Temporal lobe (tissue), 2 donors: ENCODE measurements around the genes CACTIN and ATCAY.

- RAMPAGE, long total RNA: no peak
Measured at GRCh38 chr19:3133325-3134163, 2.3 kb upstream of the GNA15 start.

- RAMPAGE, long total RNA: no peak
Measured at GRCh38 chr19:3145829-3146587, 10.2 kb downstream of the GNA15 start.

GRCh38 chr19:3180706-3181218 lies 2.2 kb downstream of the S1PR4 start:
- RAMPAGE, long total RNA: no peak

GRCh38 chr19:3358336-3358893 lies 8.0 kb upstream of the NFIC start:
- RAMPAGE, long total RNA: no peak

DNA sequence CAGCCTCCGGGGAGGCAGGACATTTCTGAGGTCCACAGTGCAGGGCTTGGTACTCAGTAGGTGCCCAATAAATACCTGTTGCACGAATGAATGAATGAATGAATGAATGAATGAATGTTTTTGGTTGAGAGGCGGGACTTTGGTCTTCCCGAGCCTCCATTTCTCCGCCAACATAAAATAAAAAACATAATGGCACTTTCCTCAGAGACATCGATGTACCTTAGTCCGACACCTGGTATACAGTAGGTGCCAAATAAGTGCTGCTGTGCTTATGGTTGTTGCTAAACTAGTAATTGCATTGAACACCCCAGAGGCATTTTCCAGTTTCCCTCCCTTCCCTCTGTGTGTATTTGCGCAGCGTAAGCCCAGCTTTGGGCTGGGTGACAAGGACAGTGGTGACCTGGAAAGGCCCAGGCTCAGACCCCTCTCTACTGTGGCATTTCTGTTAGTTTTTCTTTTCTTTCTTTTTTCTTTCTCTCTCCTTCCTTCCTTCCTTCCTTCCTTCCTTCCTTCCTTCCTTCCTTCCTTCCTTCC lies 5.1 kb downstream of the NFIC start:
- RAMPAGE, long total RNA: no peak

DNA sequence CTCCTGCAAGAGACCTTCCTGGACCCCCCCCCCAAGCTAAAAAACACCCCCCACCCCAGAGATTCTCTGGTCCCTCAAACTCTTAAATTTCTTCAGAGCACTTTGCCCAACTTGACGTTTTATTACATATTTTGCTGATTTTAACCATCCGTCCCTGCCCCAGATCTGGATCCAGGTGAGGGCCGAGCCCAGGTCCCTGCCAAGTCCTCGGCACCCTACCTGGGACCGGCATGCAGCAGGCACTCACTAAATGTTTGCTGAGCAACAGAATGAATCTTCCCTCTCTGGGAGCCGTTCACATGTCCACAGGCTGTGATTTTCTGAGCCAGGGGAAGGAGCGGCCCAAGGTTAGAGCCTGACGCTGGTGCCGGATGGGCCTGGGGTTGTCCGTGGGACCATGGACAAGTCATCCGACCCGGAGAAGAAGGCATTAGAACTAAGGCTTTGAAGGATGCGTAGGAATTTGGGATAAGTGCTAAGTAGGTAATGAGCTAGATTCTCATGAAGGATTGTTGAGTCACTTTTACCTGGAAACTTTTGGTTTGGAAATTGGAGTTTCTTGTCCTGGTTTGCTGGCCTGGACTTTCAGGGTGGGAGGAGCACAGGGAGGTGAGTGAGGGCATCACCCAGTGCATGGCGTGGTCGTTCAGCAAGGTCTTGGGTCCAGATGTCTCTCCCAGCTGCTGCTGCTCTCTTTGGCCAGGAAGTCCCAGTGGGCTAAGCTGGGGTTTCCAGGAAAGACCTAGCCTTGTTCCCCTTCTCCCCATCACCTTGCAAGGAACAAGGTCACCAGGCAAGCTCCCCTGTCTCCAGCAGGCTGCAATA lies 7.4 kb downstream of the NFIC start:
- RAMPAGE, long total RNA: no peak

DNA sequence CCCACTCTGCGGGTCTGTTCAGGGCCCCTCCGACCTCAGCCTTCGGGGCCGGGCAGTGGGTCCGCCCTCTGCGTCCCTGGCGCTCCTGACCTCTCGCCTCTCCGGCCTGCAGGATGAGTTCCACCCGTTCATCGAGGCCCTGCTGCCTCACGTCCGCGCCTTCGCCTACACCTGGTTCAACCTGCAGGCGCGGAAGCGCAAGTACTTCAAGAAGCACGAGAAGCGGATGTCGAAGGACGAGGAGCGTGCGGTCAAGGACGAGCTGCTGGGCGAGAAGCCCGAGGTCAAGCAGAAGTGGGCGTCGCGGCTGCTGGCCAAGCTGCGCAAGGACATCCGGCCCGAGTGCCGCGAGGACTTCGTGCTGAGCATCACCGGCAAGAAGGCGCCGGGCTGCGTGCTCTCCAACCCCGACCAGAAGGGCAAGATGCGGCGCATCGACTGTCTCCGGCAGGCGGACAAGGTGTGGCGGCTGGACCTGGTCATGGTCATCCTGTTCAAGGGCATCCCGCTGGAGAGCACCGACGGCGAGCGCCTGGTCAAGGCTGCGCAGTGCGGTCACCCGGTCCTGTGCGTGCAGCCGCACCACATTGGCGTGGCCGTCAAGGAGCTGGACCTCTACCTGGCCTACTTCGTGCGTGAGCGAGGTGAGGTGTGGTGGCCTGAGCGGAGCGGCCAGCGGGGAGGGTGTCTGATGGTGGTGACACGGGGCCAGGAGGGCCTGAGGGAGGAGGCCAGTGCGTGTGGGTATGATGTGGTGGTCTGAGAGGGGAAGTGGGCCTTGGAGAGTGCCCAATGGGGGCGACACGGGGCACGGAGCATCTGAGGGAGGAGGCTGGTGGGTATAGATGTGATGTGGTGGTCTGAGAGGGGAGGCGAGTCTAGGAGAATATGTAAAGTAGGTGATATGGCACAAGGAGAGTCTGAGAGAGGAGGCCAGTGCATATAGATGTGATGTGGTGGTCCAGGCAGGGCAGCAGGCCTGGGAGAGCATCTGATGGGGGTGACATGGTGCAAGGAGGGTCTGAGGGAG lies 15.5 kb downstream of the NFIC start:
- RAMPAGE, long total RNA: no peak

DNA sequence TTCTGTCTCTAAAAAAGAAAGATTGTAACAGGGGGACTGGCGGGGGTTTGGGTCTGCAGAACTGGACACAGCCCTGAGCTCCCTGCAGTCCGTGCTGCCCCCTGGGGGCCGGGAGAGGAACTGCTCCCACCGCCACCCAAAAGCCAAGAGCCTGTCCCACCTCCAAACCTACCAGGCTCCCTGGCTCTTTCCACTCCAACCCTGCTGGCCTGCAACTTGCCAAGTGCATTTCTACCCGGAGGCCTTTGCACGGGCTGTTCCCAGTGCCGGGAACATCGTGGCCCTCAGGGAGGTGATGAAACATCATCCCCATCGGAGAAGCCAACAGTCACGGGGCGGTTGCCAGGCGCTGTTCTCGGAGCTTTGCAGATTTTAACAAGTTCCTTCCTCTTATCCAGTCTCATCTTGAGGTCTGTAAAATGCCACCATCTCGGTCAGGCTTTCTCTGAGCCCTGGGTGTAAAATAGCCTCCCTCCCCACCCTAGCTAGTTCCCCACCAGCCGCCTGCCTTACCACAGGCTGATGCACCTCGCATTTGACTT lies 50.7 kb downstream of the SMIM24 start:
- RAMPAGE, long total RNA: no peak

GRCh38 chr19:3443785-3445043 lies 36.1 kb downstream of the SMIM24 start:
- RAMPAGE, long total RNA: no peak

DNA sequence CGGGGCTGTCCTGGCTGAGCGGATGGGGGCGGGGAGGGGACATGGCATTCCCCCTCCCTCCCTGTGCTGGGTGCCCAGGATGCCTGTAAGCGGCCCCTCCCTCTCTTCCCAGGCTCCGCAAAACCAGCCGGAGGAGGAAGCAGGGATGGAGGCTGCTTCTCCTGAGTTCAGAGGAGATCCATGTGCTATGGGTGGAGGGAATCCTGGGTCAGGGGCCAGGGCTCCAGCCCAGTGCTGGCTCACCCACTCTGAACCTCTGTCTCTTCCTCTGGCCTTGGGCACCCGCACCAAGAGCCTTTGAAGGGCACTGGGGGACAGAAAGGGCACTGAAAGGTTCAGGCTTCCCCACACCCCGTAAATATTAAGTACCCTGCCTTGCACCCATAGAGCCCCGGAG lies 22.6 kb downstream of the SMIM24 start:
- RAMPAGE, long total RNA: no peak

DNA sequence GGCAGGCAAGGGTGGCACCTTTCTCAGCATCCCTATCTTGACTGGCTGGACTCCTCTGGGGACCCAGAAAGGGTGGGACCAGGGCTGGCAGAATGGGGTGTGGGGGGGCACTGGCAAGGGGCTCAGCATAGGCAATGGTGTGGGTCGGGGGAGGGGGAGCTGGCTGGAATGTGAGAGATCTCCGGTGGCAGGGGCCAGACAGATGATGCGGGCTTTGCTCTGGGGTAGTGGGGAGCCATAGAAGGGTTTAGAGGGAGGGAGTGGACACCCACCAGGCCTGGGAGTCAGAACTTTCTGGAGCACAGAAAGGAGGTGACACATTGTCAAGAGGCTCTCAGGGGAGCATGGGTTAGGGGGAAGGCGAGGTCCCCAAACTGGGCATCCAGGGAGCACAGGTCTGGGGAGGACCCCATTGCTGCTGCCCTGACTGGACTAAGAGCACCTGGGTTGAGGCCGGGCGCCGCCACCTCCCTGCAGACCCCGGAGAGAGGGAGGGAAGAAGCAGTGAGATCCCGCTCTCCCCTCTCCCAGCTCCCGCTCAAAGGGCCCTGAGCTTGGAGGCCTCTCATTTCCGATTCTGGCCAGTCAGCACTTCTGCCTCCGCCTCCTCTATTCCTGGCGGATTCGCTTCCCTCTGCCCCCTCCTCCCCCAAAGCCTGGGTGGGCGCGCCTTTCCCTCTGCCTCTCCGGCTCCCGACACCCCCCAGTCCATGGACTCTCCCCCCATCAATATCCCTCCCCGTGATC lies 21.6 kb downstream of the SMIM24 start:
- RAMPAGE, long total RNA: no peak

DNA sequence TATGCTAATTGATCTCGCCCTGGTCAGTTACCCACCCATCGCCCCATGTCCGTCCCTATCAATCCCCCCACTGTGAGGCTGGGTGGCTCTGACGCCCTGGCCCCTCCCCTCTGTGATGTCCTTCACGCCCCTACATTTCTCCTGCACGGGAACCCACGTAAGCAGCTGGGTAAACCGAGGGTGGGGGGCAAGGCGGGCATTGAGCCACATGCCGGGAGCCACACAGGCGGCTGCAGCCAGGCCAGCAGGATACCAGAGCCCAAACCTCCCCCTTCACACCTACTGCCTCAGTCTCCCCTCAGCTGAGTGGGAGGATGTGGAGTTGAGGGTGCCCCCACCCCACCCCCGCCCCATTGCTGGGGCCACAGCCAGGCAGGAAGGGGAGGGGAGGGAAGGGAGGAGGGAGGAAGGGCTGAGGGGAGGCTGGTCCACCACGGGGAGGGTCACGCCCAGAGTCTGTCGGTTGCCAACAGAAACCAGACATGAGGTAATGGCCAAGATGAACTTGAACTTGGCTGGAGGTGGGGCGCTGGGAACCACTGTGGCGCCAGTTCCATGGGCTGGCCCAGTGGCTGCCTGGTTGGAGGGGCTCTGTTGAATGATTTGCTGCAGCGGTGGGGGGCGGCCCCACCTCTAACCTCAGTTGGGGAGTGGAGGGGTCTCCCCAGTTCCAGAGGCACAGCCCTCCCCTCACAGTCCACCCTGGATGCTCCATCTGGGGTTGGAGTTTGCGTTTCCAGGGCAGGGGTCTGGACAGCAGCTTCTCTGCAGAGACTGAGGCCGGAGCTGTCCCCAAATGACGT lies 20.8 kb downstream of the SMIM24 start:
- RAMPAGE, long total RNA: no peak

DNA sequence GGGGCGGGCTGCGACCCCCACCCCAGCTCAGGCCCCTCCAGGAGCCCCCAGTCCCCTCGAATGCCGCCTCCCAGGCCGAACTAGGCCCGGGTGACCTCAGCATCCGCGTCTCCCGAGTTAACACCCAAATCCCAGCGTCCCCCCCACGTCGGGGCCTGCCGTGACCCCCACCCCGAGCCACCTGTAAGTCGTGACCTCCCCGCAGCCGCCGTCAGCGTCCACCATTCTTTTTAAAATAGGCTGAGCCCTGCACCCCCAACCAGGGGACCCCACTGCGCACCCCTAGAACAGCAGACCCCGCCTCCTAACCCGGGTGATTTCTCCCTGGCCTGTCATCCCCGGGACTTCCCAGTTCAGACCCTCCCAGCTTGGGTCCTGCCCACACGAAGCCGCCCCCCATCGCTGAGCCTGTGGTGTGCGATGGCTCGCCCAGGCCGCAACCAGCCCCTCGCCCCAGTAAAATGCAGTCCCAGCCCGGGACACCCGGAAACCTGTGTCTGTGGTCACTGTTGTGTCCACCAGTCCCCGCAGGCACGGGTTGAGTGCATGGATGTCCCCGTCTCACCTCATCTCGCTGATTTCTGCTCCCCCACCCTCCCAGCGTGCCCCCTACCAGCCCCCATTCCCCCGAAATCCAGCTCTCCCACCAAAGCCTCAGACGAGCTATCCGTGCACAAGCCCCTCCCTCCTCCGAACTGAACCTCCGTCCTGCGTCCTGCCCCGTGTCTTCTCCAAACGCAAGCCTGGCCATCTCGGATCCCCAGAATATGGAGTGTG lies 633 bp downstream of the FZR1 start:
- RAMPAGE, long total RNA: no peak

GRCh38 chr19:3529671-3530899 lies 8.9 kb upstream of the TEKTIP1 start:
- RAMPAGE, long total RNA: no peak

GRCh38 chr19:3539285-3540066 lies 502 bp downstream of the TEKTIP1 start:
- RAMPAGE, long total RNA: no peak

DNA sequence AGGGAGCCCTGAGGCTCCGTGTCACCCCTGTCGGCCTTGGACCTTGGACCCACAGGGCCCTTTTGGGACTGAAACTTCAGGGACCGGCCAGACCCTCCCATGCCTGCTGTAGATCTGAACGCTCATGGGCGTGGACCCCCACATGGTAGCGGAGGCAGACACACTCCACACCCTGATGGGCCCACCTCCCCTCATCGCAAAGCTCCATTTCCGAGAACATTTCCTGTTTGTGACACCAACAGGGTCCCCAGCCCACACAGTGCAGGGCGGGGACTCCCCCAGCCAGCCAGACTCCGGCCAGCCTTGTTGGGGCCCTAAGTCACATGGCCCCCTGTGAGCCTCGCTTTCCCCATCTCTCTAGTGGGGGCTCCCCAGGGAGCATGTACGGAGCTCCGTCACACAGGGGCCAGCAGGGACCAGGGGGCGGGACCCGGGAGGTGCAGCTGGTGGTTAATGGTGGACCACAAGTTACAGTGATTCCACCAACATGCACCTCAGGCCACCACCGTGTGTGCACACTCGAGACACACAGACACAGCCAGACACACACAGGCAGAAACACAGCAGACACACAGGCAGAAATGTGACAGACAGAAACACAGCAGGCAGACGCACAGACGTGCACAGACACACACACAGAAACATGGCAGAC lies 1.7 kb downstream of the TBXA2R start:
- RAMPAGE, long total RNA: no peak

GRCh38 chr19:3626563-3627363 lies at the start of gene CACTIN:
CACTIN (minus strand) TSS chr19:3626790.
- RAMPAGE, long total RNA: no peak

DNA sequence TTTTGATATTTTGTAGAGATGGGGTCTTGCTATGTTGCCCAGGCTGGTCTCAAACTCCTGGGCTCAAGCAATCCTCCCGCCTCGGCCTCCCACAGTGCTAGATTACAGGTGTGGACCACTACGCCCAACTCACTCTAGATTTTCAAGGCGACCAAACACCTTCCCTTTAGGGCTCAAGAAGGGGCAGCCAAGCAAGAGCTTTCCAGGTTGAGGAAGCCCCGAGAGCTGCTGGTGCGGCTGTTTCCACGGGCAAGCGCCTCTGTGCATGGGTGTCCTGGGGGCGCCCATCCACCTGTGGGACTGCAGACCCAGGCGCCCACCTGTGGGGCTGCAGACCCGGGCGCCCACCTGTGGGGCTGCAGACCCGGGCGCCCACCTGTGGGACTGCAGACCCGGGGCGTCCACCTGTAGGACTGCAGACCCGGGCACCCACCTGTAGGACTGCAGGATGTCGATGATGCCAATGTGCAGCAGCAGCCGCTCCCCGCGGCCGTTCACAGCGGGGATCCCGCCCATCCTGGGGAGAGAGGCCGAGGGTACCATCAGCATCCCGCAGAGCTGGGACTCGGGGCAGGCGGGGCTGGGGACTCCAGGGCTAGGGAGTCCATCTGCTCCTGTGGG lies 21.7 kb upstream of the CACTIN start:
- RAMPAGE, long total RNA: no peak

GRCh38 chr19:3720422-3721049 lies 12.4 kb downstream of the TJP3 start:
- RAMPAGE, long total RNA: no peak

GRCh38 chr19:3880329-3881372 lies at the start of gene ATCAY:
ATCAY (plus strand) TSS chr19:3880685.
- RAMPAGE, long total RNA: start-site peak on the plus strand at chr19:3880681-3880704, 239 and 118 reads in 2 replicates